Measurements from ENCODE around the genes TMEM38A, BABAM1 and SLC27A1.

DNA sequence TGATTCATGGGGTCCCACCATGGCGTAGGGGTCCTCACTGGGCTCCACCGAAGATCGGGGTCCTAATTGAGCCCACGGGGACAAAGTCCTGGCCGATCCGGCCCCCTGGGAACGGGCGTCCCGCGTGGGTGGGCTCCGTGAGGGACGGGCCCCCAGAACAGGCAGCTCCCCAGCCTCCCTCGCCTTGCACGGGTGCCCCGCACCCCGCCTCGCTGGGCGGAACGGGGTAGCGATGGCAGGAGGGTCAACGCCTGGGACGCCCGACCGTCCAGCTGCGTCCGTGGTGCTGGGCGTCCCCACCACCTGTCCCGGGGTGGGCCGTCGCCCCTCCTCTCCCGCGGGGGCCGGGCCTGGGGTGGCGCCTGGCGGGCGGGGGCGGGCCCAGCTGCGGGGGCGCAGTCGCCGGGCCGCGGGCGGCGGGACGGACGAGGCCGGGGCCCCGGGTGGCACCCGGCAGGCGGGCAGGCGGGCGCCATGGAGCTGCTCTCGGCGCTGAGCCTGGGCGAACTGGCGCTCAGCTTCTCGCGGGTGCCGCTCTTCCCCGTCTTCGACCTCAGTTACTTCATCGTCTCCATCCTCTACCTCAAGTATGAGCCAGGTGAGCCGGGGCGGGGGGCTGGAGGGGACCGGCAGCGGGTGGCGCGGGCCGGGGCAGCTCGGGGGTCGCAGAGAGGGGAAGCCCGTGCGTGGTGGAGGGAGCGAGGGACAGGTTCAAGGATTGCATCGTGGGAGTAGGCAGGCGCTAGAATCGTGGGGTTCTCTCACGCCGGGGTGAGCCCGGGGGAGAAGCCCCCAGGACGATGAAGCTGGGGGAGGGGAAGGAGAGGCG lies at the start of gene TMEM38A:
TSS of gene TMEM38A (plus strand) at position 396 of the 829 bp plus-strand sequence.
- RRBS, result 4% methylated on average over 20 of the region's 83 CpGs

GRCh38 chr19:16836959-16837494 lies 7.8 kb downstream of the SIN3B start:
- RRBS, result no CpG with 5 or more reads among the region's 7 CpGs

- RRBS, result no CpG with 5 or more reads among the region's 11 CpGs
Measured at GRCh38 chr19:16863528-16863810, 25.3 kb upstream of the F2RL3 start.

DNA sequence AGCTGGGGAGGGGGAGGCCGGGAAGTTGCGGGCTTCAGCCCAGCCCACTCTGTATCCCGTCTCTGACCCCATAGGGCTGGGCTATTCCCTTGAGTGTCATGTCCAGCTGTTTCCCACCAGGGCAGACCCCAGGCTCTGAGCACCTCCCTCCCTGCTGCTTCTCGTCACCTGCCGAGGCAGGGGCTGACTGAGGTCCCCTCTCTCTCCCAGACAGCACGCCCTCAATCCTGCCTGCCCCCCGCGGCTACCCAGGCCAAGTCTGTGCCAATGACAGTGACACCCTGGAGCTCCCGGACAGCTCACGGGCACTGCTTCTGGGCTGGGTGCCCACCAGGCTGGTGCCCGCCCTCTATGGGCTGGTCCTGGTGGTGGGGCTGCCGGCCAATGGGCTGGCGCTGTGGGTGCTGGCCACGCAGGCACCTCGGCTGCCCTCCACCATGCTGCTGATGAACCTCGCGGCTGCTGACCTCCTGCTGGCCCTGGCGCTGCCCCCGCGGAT lies 613 bp downstream of the F2RL3 start:
- RRBS, result 10% methylated on average over 3 of the region's 20 CpGs

DNA sequence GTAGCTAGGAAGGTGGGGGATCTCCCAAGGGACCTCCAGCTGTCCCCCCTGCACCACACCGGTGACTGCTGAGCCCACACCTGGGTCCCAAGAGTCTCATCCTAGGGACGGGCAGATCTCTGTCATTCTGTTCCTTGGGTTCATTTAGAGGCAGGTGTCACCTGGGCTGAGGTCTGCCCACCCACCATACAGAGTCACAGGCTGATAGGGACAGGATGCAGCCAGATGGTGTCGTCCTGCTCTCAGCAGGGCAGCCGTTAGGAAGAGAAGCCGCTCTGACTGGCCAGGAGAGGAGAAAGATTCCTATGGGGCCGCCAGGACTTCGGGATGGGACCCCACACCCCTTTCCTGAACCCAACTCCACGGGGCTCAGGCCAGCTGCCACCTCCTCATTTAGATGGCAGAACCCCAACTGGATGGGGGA lies 5.4 kb downstream of the F2RL3 start:
- RRBS, result no CpG with 5 or more reads among the region's 8 CpGs

- RRBS, result 14% methylated on average over 1 of the region's 36 CpGs
Measured at GRCh38 chr19:16896754-16897315, 8.0 kb downstream of the F2RL3 start.

DNA sequence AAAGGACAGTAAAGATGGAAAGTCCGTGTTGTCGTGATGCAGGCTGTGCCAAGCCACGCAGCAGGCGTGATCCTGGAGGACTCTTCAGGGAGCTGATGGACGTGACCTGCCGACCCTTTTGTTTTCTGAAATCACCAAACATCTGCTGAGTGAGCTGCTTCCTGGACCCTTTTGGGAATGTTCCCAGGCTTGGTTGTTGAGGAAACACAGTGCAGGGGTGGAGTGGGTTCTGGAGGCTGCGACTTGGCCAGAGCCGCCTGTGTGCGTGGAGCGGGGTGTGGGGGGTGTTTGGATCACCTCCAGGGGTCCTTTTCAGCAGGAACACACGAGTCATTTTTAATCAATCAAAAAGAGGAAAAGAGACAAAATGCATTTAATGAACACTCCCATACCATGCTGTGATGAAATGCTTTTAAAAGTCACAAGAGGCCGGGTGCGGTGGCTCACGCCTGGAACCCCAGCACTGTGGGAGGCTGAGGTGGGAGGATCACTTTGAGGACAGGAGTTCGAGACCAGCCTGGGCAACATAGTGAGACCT lies 15.5 kb upstream of the CPAMD8 start:
- RRBS, result no CpG with 5 or more reads among the region's 15 CpGs

- RRBS, result no CpG with 5 or more reads among the region's 19 CpGs
Measured at GRCh38 chr19:17074265-17074897, 871 bp downstream of the HAUS8 start.

- RRBS, result no CpG with 5 or more reads among the region's 15 CpGs
Measured at GRCh38 chr19:17087578-17088036, 12.0 kb downstream of the MYO9B start.

DNA sequence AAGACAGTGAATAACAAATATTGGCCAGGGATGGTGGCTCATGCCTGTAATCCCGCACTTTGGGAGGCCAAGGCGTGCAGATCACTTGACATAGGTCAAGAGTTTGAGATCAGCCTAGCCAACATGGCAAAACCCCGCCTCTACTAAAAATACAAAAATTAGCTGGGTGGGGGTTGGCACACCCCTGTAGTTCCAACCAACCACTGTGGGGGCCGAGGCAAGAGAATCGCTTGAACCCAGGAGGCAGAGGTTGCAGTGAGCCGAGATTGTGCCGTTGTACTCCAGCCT lies 63.0 kb upstream of the USE1 start:
- RRBS, result no CpG with 5 or more reads among the region's 7 CpGs

DNA sequence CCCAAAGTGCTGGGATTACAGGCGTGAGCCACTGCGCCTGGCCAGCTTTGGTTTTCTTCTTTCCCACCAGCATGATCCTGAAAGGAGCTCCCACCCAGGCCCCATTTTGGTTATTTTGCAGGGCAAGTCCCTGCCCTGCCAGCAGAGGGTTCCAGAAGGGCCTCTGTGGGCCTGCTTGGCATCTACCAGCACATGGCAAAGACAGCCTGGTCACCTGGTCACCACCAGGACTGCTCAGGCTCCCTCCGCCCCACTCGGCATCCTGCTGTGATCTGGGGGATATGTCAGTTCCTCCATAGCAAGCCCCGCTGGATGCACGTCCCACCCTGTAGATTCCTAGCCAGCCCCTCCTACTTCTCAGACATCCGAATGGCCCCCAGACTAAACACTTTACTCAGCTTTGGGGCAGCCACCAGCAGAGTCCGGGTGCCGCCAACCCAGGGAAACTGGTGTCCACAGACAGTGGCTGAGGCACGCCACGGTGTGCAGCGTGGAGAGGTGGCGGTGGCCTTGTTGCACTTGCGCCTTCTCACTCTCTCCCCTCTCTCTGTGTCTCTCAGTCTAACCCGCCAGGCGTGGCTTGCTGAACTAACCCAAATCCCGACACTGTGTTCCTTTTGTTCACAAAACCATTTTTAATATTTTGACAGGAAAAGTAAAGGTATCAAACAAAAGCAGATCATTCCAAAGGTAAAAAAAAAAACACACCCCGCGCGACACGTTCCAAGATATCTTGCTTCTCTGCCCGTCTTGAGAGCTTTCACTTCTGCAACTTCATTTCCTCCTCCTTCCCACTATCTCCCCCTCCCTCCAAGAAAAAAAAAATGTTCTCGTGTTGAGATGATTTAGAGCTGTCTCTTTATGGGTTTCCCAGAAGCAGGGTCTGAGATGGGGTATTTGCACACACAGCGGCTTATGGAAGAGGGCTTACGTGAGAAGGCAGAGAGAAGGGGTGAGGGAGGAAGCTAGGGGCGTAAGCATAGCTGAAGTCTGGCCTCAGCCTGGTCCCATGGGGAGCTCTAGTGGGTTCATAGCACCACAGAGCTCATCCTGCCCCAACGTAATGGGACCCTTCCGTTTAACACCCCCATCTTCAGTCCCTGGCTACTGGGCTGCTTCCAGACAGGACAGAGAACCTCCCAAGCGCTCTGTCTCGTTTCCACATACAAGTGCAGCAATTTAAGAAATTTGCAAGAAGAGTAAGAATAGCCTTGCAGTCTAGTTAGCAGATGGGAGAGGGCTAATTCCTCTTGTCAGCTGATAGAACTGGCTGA lies 31.5 kb upstream of the USE1 start:
- RRBS, result no CpG with 5 or more reads among the region's 30 CpGs

DNA sequence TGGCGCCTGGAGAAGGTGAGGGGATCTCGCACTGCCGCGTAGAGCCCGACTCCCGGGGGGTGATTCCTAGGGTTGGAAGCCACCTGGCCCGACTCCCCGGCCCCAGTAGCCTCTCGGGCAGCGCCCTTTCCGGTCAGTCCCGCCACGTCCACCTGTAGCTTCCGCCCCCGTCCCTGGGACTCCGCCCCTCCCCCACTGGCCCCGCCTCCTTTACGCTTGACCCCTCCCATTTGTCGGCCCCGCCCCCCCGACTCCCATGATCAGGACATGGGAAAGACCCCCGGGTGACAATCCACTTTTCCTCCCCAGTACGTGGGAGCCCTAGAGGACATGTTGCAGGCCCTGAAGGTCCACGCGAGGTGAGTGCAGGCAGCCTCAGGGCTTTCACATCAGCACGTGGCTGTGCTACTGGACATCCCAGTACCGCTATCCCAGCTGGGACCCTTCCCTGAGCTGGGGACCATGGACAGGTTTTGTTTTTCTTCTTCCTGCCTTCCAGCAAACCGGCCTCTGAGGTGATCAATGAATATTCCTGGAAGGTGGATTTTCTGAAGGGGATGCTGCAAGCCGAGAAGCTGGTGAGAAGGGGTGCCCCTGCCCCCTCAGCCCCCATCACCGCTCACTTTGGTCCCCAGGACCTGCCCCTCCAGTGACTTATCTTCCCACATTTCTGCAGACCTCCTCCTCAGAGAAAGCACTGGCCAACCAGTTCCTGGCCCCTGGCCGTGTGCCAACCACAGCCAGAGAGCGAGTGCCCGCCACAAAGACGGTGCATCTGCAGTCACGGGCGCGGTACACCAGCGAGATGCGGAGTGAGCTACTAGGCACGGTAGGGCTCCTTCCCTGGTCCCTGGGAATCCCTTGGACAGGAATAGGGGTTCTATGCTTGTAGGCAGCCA lies 585 bp downstream of the USE1 start:
- RRBS, result 2% methylated on average over 8 of the region's 40 CpGs

DNA sequence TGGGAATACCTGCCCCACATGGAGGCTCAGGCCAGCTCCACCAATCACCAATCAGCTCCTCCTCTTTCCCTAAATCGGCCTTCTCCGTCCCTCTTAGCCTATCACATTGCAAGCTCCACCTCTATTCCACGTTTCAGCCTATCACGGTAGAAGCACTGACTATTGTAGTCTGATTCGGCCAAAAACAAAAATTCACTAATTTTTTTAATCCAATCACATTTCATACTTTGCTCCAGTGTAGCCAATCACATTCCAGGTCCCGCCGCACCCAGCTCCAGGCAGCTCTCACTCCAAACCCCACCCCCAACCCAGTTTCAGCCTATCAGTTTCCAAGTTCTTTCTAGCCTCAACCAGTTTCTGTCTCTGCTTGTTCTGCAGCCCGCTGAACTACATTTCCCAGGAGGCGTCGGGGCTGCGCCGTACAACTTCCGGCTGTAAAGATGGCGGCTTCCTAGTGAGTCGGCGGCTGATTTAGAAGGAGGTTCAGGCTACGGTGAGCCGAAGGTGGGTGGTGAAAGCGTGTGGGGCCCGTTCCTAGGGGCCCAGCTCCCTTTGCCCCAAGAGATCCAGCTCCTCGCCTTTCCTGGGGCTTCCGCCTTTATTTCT lies at the start of gene BABAM1:
TSS of gene BABAM1 (plus strand) at position 420 of the 606 bp plus-strand sequence.
- RRBS, result no CpG with 5 or more reads among the region's 22 CpGs

DNA sequence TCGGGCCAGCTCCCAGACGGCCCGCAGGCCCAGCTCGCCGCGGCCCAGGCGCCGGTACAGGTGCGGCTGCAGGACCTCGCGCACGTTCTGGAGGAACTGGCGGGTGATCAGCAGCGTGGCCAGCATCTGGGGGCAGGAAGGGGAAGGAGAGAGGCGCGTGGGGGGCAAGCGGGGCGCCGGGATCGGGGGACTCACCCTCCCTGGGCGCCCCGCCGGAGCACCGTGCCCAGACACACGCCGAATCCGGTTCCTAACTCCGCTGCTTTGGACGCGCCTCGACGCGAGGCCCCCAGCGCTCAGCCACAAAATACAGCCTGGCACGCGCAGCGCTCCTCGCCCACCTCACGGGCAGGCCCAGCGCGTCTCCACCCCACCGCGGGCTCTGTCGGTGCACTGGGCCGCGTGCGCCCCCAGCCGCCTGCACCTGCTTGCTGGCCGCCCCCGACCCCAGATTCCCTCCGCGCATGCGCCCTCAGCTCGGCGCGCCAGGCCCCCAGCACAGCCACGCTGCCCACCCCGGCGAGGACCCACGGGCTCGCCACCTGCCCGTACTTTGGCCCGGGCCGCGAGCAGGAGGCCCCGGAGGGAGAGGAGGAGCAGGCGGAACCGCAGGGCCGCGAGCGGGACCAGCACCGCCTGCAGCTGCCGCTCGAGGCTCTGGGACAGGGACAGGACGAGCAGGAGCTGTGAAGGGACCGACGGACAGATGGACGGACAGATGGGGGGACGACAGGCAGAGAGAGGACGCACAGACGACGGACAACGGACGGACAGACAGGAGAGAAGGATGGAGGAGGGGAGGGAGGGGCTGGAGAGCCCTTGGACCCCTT lies 5.6 kb downstream of the ANO8 start:
- RRBS, result 17% methylated on average over 18 of the region's 84 CpGs

DNA sequence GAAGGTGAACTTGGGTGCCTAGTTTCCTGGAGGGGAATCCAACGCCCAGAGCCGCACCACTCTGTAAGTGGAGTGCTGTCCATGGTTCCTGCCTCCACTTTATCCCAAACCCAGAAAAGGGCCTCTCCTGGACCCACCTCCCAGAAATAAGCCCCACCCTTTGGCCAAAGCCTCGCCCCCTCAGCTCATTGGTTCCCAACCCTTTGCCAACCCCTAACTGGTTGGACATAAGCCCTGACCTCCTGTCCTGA lies 2.3 kb downstream of the ANO8 start:
- RRBS, result no CpG with 5 or more reads among the region's 3 CpGs

DNA sequence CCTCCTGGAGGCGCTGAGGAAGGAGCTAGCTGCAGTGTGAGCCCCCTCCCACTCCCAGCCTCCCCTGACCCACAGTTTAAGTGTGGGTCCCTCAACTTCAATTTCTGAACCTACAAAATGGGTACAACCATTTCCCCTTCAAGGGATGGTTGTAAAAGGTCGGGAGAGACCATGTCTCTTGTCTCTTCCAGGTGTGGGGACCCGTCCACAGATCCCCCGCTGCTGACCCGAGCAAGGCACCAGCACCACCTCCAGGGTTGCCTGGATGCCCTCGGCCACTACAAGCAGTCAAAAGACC lies 3.9 kb downstream of the GTPBP3 start:
- RRBS, result no CpG with 5 or more reads among the region's 6 CpGs

DNA sequence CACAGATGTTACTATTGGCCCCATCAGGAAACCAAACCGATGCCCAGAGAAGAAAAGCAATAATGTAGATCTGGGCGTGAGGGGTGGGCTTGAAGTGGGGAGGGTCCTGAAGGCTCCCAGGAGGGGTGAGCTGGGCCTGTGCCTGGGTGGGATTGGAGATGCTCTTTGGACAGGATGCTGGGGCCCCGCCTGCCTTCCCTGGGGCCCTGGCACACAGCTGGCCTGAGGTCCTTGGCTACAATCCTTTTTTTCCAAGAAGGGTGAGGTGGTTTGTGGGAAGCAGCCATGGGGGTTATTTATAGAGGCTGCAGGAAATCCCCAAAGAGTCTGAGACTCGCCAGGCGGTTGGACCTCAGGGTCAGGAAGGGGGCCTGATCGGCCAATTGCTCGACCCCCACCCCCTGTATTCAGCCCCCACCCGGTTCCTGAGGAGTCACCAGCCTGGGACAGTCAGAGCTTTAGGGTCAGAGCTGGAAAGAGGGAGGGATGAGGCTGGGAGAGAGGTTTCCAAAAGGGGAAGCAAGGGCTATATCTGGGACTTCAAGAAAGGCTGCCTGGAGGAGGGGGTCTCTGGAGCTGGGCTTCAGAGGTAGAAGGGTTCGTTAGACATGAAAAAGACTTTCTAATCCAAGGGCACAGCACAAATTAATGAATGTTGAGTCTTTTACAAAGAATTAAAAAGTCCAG lies 10.1 kb downstream of the GTPBP3 start:
- RRBS, result no CpG with 5 or more reads among the region's 9 CpGs

DNA sequence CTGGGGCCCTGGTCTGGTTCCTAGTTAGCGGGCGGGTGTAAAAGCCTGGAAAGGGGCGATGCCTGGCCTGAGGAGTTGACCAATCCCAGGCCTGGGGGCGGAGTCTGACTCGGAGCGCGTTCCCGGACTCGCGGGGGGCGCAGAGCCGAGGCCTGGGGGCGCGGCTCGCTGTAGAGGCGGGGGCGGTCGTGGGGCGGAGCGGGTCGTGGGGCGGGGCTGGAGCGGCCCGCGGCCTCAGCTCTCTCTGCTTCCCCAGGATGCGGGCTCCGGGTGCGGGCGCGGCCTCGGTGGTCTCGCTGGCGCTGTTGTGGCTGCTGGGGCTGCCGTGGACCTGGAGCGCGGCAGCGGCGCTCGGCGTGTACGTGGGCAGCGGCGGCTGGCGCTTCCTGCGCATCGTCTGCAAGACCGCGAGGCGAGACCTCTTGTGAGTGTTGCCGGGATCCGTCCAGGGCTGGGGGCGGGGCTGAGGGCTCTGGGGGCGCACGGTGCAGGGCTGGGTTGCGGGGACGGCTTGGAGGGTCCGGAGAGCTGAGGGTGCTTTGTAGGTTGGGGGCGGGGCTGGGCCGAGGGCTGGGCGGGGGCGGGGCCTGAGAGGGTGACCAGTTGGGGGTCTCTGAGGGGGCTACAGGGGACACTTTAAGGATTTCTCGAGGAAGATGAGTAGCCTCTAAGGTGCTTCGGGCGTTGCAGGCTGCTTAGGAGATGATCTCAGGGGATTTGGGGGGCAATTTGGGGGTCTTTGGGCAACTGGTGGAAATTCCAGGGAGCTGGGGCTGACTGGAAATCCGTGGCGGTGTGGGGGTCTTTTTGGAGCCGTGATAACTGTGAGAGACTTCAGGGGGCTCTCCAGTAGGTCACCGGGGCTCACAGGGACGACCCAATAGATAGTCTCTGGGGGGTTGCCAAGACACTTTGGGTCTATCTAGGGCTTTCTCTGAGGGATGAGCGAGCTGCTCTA lies at the start of gene SLC27A1:
TSS of gene SLC27A1 (plus strand) at position 241 of the 958 bp plus-strand sequence.
- RRBS, result 11% methylated on average over 14 of the region's 70 CpGs

- RRBS, result 84% methylated on average over 7 of the region's 65 CpGs
Measured at GRCh38 chr19:17486281-17487288, 16.3 kb downstream of the SLC27A1 start.

DNA sequence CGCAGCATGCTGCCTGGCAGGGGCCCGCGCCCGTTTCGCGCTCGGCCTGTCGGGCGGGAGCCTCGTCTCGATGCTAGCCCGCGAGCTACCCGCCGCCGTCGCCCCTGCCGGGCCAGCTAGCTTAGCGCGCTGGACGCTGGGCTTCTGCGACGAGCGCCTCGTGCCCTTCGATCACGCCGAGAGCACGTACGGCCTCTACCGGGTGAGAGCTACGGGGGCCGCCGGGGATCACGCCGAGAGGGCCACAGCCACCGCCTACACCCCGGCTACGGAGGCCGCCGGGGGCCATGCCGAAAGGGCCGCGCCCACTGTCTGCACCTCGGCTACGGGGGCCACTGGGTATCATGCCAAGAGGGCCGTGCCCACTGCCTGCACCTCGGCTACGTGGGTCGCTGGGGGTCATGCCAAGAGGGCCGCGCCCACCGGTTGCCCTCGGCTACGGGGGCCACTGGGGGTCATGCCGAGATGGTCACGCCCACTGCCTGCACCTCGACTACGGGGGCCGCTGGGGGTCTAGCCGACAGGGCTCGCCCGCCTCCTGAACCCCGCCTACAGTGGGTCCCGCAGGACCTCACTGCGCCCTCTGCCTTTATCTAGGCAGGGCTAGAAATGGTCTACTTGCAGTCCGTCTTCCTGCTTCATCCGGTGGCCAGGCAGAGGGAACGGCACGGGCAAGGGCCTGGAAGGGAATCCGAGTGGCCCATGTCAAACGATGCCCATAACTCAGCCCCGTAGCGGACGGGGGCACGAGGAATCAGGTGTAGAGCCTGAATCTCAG lies 499 bp downstream of the PGLS start:
- RRBS, result 5% methylated on average over 15 of the region's 76 CpGs